A375 (cell line): ENCODE measurements around a stretch of chr3.

DNA sequence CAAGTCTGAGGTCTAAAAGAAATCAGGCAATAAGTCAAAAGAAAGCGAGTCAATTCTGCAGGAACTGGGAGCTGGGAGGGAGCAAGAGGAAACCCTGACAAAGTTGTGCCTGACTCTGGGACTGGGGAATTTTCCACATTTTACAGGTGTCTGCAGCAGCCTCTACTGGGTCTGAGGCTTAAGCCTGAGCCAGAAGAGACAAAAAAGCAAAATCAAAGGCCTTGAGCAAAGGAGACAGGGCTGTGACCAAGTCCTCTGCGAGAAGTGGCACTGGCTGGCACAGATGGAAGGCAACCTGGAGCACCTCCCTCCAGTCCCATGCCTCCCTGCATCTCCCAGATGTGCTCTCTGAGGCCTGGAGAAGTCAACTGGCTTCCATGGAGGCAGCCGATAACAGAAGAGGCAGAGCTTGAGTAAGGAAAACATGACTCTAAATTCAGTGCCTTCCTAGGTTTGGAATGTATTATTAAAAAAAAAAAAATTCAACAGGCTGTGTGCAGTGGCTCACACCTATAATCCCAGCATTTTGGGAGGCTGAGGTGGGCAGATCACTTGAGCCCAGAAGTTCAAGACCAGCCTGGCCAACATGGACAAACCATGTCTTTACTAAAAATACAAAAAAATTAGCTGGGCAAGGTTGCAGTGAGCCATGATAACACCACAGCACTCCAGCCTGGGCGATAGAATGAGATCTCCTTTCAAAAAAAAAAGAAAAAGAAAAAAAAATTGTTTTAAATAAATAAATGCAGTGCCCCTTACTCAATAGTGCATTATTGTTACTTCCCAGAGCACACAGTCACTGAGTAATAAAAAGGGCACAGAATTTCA lies 51.2 kb downstream of the ITGB5 start:
- RAMPAGE, long total RNA: no peak

DNA sequence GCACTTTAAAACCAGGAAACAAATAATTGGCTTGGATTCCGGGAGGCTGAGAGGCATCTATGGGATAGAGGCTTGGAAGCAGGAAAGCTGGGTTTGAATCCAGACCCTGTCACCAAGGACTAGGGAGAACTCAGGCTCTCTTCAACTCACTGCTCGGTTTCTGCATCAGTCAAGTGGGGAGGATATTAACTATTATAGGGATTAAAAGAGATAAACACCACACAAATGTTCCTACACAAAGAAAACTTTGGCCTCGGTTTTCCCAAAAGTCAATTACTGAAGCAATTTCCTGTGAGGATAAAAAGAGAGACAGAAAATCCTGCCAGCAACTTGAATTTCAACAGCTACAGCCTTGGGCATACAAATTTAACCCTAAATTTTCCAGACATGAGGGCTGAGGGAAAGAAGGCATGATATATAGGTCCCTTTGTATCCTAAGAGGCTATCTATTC lies 36.0 kb downstream of the ITGB5 start:
- RAMPAGE, long total RNA: no peak

DNA sequence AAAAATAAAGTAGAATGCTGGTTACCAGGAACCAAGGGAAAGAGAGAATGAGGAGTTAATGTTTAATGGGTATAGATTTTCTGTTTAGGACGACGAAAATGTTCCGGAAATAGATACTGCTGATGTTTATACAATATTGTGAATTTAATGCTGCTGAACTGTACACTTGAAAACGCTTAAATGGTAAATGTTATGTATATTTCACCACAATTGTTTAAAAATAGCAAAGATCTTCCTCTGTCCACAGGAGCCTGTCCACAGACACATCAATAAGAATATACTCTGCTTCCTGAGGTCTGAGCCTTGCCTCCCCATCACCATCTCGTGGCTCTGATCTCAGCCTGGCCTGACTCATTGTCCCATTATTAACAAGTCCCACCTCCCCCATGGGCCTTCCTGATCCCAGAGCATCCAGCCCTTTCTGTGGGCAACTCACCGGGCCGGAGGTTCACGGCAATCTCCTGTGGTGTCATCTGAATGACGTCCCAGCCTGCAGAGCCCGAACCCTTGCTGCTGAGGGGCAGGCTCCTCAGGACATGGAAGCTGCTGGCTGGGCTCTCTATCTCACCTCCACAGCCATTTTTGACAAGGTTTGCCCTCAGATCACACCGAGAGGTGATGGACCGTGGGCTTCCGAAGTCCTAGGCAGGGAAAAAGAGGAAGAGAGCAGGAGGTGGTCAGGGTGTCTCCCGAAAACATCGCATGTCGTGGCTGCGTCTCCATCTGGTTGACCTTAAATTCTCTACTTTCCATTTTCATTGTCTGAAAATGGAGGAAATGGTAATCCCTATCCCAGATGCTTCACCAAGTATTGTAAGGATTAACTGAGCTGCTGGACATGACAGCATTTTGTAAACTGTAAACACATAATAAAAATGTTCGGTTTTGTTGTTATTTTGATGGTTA lies 28.1 kb downstream of the ITGB5 start:
- RAMPAGE, long total RNA: no peak

- RAMPAGE, long total RNA: no peak
These were observed 42.5 kb downstream of the HEG1 start for GRCh38 chr3:125012832-125014085.

DNA sequence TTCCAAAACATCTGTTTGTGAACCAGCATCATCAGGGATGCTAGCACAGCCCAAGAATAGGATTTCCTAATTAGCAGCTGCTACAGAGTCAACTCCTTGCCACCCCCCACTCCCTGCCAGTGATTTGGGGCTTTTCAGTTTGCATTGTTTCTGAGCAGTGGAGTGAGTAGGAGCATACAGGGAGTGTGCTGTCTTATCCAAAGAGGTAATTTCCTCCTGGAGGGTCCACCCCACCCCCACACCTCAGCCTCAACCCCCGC lies 16.6 kb downstream of the HEG1 start:
- RAMPAGE, long total RNA: no peak

GRCh38 chr3:125060953-125061954 lies 5.5 kb upstream of the HEG1 start:
- RAMPAGE, long total RNA: no peak

DNA sequence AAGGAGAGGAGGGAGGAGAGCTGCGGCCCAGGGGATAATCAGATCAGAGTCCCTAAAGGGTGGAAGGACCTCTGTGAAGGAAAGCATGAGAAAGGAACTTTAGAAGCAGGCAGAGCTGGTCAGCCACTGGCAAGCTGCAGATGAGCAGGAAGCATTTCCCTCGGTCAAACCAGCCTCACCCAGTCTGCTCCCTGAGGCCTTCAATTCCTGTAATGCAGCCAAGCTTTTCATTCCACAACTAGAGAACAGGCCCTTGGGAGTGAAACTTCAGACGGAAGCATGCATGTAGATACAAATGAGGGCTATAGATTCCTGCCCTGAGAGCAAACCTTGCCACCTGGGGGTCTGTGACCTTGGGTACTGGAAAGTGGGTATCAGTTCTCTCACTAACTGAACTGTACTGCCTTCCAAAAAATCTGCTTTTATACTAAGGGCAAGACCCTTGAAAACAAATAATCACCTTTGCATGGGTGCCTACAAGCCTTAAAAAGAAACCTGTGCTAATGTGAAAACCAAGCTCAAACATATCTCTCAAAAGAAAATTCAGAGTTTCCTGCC lies 60.9 kb upstream of the HEG1 start:
- RAMPAGE, long total RNA: no peak

DNA sequence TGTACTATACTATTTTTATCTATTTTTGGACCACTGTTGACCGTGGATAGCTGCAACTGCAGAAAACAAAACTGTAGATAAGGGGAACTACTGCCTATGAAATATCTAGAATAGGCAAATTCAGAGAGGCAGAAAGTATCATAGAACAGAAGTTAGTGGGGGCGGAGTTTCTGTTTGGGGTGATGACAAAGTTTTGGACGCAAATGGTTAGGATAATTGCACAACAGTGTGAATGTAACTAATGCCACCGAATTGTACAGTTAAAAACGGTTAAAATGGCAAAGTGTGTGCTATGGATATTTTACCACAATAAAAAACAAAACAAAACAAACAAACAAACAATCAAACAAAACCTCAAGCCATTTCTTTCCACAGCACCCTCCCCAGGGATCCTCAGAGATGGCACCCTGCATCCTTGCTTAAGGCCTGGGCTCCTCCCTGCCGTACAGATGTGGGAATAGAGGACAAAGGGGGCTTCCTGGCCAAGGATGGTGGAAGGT lies 66.4 kb downstream of the SLC12A8 start:
- RAMPAGE, long total RNA: no peak

DNA sequence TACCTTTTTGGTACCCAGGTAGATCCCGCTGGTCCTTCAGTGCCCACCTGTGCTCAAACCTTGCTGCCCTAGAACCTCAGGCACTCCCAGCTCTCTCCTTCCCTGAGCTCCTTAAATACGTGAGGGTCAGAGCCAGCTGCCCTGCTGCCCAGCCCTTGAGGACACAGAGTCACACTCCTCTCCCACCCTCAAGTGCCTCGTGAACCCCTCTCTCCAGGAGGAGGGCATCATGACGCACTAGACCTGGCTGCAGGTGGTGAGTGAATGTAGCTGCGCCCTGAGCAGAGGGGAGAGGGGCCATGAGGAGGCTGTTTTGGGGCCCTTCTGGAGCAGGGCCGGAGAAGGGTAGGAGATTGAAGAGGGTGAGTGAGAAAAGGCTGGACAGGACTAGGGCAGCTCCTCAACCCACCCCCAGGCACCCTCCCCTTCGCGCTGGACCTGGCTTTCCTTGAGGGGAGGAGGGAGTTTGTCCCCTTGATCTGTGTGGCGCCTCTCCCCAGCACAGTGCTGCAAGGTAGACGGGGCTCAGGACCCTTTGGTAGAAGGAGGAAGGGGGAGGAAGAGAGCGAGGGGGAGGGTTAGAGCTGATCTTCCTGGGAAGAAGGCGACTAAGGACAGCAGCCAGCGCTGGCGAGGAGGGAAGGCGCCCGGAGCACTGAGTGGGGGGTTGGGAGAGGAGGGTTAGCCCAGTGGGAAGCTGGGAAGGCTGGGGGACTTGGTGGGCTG lies 837 bp downstream of the SLC12A8 start:
- RAMPAGE, long total RNA: no peak

DNA sequence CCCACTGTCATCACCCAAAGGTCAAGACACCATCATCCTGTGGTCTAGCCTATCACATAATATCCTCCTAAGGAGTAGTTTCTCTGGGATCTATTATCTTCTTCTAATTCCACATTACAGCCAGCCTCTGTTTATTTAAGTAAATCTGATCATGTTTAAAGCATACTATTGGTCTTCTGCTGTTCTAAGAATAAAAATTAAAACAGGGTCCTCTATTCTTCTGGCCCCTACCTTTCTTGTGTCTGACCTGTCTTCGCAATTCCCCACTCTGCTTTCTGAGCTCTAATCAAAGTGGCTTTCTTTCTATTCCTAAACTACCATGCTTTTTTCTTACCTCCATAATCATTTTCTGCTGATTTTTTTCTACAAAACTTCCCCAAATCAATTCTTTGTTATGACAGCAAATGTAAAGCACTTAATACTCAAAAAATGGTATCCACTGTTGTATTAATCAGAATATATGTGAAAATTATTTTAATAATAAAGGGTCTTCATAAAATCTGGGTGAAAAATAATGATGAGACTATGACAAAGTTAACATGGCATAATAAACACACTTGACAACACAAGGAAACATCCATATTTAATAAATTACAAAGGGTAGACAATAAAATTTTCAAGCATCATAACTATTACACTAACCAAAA lies 33.3 kb upstream of the SLC12A8 start:
- RAMPAGE, long total RNA: no peak

DNA sequence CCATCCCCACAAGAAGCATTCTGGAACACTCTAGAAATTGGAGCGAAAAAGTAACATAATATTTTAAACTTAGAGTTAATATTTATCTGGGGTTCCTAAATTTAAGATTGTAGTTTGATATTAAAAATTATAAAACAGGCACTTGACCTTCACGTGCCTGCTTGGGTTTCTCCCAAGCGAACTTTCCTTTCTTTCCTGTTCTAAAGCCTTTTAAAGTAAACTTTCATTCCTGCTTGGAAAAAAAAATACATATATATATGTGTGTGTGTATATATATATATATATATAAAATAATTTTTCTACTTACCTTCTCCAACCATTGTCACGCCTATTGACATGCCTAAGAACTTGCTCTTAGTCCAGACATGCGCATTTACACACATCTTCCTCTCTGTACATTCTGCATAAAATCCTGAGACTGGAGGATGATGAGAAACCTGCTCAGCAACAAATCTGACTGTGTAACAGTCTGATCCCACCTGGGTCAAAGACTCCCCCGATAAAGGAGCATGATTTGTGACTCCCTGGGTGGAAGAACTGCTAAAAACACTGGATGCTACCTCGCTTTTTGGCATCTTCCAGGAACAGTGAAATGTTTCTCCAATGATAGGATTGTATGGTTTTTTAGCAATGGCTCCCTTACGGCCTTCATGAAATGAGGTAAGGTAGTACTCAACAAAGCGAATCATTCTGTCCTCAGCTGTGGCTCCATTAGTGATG lies 32.0 kb upstream of the SNX4 start:
- RAMPAGE, long total RNA: no peak

- RAMPAGE, long total RNA: no peak
These were observed 10.7 kb upstream of the ROPN1B start for GRCh38 chr3:125957787-125959082.

DNA sequence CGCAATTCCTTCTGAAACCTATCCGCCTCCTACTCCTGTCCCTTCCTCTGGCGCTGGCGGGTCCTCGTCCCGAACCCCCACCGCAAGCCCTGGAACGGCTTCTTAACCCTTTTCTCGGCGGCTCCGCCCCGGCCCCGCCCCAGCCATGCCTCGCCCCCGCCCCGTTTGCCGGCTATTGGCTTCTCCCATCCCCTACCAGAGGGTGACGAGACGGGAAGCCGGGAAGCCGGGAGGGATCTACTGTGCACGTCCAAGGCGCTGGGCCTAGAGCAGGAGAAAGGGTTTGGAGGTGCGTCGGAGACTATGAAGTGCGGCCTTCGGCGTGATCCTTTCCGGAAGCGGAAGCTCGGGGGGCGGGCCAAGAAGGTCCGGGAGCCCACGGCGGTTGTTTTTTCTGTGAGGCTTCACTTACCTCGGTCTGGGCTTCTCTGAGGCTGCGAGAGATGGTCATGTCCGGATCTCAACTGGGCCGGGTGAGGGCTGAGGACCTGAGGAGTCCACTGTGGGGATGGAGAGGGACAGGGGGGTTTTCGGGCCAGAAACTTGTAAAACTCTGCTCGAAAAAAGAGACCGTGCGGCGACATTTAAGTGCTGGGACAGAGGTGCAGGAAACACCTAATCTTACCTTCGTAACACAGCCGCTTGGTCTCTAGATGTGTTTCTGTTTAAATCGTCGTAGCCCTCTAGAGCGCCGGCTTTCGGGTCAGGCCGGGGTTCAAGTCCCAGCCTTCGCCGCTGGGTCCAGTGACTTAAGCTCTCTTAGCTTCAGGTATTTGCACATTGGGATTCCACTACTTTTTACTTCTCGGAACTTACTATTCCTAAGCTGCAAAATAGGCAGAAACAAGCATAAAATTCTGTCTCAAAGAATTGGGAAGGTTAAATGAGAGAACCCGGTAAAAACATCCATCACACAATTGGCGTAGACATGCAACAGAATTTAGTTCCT lies 21.5 kb downstream of the ROPN1B start:
- RAMPAGE, long total RNA: no peak

- RAMPAGE, long total RNA: no peak
These were observed 913 bp upstream of the ALDH1L1 start for GRCh38 chr3:126181309-126181689.

GRCh38 chr3:126212806-126214094 lies 32.9 kb upstream of the ALDH1L1 start:
- RAMPAGE, long total RNA: no peak

DNA sequence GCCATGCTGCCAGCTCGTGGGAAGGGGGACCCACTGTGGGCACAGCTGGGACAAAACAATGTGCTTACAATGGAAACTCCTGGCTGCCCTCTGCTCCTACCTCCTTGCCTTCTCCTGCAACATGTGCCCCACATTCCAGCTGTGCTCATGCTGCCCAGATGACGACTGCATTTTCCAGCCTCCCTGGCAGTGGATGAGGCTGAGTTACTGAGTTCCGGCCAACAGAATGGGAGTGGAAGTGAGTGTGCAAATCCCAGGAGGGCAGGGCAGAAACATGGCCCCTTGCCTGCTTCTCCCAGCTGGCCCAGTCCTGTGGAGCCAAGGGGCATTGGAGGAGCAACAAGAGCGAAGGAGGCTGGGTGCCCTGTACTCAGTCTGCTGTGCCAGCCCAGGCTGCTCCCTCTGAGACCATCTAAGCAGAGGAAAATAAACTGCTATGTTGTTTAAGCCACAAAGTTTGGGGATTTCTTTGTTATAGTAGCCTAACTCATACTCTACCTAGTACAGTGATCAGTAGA lies 17.1 kb downstream of the KLF15 start:
- RAMPAGE, long total RNA: no peak

GRCh38 chr3:126354734-126355199 lies 2.4 kb downstream of the KLF15 start:
- RAMPAGE, long total RNA: no peak

GRCh38 chr3:126440842-126441408 lies 34.8 kb downstream of the ZXDC start:
- RAMPAGE, long total RNA: no peak

DNA sequence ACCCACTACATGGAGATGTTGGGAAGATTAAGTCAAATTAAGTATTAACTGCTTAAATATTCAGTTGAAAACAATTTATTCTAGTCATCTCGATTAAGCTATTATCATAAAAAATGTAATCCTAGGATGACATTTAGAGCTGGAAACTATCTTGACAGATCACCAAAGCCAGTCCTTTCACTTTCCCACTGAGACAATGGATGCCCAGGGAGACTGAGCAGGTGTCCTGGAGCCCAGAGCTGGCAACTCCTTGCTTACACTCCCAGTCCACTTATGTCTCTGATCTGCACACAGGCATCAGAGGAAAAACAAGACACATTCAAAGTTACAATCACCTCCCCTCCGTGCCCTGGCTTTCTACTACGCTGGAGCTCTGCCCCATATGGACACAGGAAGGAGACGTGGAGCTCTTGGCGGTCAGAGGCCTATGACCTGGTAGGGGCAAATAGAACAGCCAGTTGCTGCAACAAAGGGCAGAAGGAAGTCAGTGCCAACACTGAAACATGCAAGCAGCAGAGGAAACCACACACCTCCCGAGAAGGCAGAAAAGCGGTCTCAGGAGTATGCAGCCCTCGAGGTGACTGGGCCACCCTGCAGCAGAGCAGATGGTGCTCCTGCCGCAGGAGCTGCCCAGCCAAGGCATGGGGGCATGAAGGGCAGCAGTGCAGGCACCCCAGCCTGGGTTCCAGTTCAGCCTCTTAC lies 8.9 kb downstream of the ZXDC start:
- RAMPAGE, long total RNA: no peak

DNA sequence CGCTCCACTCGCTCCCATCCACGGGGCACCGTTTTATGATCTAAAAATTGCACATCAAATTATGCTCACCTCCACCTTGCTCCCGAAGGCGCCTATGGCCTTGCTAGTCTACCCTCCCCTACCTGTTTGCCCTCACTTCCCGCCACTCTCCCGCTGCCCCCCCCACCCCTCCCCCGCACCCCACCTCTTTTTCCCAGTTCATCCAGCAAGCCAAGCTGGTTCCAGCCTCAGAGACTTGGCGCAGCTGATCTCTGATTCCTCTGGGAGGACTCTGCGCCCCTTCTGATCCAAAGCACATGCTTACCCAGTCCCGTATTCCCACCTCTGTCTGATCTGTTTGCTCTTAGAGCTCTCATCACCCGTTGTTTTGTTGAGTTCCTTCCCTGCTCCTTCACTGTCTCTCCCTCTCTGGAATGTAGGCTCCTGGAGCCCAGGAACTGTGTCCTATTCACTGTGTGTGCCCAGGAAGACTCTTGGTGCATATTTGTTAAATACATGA lies 1.2 kb upstream of the ZXDC start:
- RAMPAGE, long total RNA: no peak